HGPS cell (cell line): ENCODE measurements around the genes LTN1, CCT8, KRTAP13-3, KRTAP6-2 and TIAM1.

GRCh38 chr21:28674450-28675226 lies 210.5 kb downstream of the N6AMT1 start:
- RRBS, result no CpG with 5 or more reads among the region's 3 CpGs

DNA sequence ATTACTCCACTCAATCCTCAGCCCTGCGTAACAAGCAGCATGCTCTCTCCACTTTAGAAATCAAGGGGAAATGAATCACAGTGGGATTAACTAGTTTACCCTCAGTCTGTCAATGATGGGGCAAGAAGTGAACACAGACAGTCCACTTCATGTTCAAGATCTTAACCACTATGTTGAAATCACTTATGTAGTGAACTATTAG lies 57.8 kb downstream of the N6AMT1 start:
- RRBS, result no CpG with 5 or more reads among the region's 1 CpG

DNA sequence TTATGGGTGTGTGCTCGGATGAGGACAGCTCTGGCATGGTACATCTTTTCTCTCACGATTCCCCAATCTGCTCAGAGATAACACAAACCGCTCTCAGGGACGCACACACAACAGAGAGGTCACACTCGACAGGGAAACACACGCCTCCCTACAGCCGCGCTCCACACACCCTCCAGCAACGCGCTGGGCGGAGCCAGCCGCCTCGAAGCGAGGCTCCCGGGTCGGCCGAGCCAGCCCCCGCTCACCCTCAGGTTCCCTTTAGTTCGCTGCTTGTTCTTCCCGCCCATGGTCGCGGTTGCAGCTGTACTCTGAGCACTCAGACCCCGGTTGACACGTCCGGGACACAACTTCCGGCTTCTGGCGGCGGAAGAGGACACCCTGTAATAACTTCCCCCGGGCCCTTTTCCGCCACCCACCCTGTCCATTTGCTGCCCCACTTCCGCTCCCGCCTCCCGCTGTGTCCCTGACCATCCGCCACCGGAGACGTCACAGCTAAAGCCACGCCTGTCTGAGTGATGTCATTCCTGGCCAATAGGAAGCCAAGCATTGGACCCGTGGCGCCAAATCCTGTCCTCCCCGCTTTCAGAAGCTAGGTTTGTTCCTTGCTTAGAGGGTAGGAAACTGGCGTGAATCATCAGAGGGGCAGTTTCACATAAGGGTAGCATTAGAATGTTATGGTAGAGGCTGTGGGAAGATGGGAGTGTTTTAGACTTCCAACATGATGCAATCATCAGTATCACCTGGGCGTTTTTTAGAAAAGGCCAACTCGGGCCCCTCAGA lies at the start of gene LTN1:
Gene LTN1 (minus strand): TSS at position 359 of the 780 bp plus-strand sequence.
- RRBS, result 1% methylated on average over 16 of the region's 43 CpGs

- RRBS, result no CpG with 5 or more reads among the region's 4 CpGs
Observed at GRCh38 chr21:29018170-29018462, 1.0 kb downstream of the RWDD2B start.

DNA sequence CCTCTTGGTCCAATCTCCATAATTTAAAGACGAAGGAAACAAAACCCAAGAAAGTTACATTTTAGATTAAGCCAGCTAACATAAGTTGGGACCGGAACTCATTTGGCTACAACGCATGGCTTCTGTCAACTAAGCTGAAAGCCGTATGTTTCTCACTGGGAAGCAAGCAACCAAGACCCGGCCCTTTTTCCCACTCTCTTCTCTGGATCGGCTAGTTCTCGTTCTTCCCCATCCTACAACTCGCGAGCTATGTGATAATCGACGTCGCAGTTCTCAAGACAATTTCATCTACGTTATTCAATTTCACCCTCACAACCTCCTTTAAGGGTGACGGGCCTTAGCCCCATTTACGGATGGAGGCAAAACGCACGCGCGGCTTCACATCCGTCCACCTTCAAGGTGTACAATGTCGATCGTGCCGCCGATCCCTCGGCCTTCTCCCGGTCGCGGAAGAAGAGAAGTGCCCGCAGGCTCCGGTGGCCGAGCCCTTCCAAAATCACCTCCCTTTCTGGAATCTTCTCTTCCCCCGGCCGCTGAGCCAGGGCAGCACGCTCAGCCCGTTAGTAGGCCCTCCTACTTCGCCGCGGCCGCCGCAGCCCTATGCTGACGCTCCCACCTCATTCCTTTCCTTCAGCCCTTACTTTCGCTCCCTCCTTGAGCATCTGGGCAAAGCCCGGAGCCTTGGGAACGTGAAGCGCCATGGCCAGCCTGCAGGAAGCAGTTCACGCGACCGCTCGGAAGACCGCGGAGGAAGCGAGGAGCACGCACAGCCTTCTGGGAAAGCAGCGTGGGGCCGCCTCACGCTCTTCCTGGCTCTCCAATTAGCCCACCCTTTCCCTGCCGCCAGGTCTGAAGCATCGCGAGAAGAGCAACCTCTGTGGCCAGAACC lies at the start of gene CCT8:
Gene CCT8 (minus strand): TSS at position 759 of the 889 bp plus-strand sequence.
- RRBS, result 5% methylated on average over 3 of the region's 59 CpGs

DNA sequence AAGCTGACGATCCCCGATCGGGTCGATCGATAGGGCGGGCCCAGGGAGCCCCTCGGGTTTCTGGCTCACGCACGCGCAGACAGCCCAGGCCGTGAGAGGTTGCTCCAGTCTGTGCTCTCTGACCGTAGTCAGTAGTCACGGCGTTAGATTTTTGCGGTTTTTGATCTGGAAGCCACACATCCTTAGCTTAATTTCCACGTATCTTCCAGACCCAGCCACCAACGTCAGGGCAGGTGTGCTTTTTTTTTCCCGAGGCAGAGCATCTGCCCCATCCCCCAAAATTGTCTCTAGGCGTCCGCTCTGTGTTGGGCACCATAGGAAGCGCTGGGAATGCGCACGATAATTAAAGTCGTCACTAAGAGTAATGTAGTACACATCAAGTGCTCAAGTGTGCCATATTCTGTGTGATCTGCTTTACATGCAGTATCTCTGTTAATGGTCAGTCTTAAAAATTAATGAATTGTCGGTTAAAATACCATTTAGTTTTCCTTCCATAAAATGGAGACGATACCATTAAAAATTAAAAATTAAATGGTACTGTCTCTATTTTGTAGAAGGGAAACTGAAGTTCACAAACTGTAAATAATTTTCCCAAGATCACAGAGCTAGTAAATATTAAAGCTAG lies 443 bp upstream of the CCT8 start:
- RRBS, result no CpG with 5 or more reads among the region's 26 CpGs

DNA sequence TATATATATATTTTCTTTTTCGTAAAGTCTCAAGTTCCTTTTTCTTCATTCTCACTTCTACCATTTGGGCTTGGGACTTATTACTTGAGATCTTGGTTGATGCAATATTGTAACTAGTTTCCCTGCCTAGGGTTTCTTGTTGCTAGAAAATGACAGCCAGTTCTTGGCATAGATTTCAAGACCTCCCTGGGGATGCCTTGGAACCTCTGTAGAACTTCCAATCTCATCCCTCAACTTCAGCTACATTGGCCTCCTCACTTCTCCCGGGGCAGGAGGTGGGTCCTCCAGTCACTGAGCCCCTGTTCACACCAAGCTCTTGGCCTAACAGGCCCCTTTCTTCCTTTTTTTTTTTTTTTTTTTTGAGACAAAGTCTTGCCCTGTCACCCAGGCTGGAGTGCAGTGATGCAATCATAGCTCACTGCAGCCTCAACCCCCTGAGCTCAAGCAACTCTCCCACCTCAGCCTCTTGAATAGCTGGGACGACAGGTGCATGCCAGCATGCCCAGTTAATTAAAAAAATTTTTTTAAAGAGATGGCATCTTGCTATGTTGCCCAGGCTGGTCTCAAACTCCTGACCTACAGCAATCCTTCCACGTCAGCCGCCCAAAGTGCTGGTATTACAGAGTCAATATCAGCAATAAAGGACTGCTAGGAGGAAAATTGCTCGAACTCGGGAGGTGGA lies 33.0 kb downstream of the MAP3K7CL start:
- RRBS, result no CpG with 5 or more reads among the region's 7 CpGs

DNA sequence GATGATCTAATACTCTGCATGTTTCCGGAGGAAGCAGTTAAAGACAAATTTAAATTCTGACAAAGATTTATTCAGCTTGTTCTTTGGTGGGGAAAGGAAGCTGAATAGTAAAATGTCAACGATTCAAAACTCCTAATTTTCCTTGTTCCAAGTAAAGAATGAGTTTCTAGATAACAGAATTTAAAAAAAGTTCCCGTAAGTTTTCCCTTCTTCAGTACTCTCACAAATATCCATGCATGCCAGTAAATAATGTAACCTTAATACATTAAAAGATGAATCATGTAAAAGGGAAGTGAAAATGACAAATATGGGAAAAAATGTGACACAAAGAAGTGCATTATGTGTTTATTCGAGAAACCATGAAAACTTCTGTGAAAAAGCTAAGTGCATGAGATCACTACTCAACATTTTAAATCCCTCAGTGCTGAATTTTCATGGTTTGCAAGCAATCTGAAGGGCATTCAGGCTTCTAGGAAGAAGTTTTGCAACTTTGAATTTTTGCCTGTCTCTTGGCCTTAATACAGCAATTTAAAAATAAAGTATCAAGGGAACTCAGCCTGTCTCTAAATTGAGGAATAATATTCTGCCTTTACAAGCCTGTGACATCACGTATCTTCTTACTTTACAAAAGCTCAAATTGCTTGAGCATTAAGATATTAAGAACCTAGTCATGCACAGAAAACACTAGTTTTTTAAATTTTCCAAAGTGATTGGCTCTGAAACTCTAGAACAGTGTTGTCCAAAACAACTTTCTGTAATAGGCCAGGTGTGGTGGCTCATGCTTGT lies 78.2 kb downstream of the MAP3K7CL start:
- RRBS, result no CpG with 5 or more reads among the region's 5 CpGs

GRCh38 chr21:29219042-29219562 lies 79.6 kb upstream of the BACH1 start:
- RRBS, result no CpG with 5 or more reads among the region's 5 CpGs

DNA sequence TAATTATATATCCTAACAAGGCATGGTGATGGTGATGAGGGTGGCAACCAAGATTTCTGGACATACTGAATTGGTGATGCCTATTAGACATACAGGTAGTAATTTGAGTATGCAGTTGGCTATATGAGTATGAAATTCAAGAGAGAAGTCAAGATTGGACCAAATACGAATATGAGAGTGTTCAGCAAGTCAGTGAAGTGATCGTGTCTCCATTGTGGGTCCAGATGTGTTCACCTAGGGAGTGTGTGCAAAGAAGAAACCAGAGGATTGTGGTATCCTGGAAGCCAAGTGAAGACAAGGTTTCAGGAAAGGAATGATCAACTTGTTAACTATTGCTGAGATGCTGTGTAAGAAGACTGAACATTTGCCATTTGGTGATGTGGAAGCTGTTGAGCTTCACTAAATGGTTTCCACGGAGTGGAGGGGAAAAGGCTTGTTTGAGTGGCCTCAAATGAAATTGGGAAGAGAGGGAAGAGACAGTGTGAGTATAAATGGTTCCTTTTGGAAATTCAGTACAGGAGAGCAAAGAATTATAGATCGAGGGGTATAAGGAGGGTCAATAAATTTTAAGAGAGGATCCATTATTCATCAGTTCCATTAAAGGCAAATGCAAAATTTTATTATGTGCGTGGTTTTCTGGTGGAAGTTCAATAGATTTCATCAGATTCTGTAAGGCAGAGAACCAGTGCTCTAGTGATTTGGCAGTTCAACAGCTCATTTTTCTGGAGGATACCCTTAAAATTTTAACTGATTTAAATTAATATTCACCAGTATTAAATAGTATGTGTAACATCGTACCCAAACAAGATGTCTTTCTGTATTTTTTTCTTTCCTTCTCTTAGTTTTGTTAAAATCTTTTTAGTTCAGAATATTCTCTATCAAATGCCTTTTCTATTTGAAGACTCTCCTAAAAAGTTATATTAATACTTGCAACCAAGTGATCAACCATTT lies 11.9 kb downstream of the BACH1 start:
- RRBS, result no CpG with 5 or more reads among the region's 6 CpGs

DNA sequence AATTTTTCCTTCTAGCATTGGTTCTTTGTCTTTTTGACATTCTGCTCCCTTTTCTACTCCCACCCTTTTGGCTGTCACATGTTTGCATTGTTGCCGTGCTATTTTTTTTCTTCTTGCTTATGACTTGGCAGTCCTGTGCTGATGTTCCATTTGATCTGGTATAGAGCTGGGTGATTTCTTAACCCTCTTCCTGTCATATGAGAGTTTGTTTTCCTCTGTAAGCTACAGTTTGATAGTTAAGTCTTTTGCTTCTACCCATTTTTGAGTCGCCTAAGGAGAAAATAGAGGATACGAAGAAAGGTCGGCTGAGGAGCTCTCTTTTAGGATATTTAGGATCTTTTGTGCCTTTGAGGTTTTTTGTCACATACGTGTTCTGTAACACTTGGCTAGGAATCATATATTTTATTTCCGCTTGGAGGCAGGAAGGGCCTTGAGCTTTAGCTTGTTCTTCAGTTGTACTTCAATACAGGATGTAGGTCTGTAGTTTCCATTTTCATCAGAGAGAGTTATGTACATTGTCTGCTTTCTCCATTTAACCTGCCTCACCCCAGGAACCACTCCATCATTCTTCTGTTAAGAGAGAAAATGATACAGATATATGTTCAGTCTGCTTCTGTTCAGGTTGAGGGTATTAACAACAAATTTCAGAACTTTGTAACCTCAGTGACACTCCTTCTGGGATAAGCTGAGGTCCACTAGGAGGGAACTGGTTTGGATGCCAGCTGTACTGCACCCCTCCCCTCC lies 150.7 kb downstream of the BACH1 start:
- RRBS, result no CpG with 5 or more reads among the region's 6 CpGs

DNA sequence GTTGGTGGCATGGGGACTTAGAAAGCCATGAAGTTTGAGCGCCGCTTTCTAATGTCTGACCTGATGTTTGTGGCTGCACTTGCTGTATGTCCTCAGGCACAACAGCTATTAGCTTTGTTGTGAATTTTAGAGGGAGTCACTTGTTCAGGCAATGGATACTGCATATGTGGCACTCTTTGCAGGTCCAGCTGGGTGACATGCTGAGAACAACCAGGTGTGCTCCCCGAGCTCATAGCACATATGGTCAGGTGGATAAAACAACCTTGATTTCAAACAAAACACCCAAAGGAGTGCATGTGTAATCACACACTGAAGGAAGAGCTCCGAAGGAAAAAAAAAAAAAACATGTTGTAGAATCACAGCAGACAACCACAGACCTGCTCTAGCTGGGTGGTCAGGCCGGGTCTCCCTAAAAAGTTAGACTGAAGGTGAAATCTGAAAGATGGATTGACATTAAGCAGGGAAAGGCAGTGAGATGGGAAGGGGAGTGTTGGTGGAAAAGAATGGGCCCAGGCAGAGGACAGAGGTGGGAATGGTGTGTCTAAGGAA lies 178.7 kb downstream of the BACH1 start:
- RRBS, result no CpG with 5 or more reads among the region's 5 CpGs

- RRBS, result no CpG with 5 or more reads among the region's 6 CpGs
Observed at GRCh38 chr21:29650308-29650854, 289.4 kb downstream of the GRIK1 start.

DNA sequence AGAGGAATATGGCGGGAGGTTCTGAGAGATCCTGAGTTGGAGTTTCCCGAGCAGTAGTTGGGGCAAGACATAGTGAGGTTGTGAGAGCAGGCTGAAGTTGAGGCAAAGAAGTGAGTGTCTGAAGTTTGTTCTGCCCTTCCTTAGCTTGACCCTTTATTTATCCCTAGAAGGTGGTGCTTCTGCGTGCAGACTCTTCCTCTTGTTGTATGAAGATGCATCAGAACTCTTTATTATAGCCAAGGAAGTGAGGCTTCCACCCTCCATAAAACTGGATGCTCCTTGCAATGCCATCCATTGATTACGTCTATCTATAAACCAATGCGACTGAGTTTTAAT lies 182 bp downstream of the KRTAP26-1 start:
- RRBS, result no CpG with 5 or more reads among the region's 5 CpGs

DNA sequence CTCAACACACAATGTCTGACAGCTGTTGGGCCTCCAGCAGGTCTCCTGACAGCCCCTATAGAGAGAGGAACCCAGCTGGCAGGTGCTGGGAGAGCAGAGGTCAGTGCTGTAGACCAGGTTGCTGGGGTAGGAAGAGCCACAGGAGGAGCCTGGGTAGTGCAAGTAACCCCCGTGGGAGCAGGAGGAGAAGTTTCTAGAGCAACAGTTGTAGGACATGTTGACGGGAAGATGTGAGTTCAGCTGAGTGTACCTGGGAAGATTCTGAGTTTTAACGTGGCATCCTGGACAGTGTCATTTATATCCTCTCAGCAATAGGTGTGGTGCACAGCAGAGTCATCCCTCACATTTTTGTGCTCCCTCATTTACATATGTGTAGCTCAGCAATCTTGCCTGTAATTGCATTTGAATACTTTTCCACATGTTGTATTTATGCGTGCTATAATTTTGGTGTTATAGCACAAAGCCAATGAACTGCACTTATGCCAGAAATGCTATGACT lies at the start of gene KRTAP13-3:
Gene KRTAP13-3 (minus strand): TSS at position 230 of the 499 bp plus-strand sequence.
- RRBS, result no CpG with 5 or more reads among the region's 4 CpGs

DNA sequence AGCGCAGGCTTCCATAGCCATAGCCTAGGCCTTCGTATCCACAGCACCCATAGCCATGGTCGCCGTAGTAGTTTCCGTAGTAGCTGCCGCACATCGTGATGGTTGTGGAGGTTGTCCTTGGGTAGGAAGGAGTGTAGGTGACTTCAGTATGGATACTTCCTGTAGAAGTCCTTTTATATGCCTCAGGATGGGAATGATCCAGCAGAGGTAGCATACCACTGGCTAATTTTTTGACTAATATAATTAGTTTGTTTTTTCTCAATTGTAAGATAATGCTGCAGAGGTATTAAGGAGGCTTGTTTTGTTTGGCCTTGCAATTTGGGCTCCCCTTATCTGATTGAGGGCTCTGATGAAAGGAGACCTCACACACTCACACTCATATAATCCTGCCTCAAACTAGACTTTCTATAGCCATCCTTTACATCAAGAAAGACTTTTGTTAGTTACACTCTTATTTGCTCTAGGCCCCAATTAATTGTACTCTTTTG lies at the start of gene KRTAP6-2:
Gene KRTAP6-2 (minus strand): TSS at position 122 of the 488 bp plus-strand sequence.
- RRBS, result no CpG with 5 or more reads among the region's 7 CpGs

GRCh38 chr21:31110281-31111071 lies 72.2 kb upstream of the KRTAP19-8 start:
- RRBS, result no CpG with 5 or more reads among the region's 6 CpGs

GRCh38 chr21:31135530-31136012 lies 97.3 kb upstream of the KRTAP19-8 start:
- RRBS, result no CpG with 5 or more reads among the region's 11 CpGs

DNA sequence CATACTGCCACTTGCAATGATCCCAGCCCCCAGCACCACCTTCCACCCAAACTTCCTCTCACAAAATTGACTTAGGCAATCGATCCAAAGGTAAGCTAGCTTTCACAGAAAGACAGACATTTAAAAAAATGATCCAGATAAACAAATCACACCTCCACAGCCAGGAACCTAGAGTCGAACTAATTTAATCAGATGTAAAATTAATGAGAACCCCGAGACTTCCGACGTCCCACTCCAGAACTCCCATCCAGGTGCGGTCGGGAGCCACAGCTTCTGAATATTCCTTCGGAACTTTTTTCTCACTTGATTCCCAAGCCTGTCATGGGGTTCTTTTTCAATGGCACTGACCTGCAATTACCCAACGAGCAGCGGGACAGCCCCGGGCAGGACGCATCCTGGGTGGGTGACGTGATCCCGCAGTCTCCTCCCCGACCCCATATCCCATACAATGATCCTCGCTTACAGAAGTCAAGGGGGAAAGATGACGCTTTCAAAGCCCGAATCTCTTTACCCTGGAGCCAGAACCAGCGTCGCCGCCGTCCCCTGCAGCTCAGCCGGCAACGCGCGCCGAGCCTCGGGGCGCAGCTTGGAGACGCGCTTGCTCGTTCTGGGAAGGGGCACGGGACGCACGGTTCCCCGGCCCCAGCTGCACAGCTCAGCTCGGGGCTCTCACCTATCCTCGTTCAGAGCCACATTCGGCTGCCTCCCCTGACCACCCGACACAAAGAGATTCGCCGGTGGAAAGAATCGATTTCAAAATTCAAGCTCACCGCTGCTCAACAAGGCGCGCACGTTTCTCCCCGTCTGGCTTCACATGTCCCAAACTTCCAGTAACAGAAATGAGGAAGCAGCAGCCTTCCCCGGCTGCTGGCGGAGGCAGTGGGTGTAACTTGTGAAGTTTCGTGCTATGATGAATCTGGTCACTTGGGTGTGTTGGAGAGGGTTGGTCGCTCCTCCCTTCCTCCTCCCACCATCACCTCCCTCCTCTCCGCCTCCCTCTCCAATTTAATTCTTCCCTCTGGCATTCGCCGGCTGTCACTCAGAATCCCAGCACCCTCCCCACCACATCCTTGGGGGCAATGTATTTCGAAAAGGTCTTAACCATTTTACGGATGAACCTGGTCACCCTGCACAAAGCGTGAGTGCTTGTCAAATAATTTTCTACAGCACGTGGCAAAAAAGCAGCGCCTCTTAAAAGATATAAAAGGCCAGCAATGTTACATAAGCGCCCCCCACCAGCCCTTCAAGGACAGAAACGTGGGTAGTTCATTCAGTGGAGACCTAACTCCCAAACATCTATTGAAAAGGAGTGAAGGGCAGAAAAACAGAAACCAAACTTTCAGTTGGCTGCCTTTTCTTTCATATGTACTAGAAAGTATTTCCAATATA lies at the start of gene TIAM1:
Gene TIAM1 (minus strand): TSS at position 894 of the 1,389 bp plus-strand sequence.
- RRBS, result 1% methylated on average over 16 of the region's 62 CpGs

GRCh38 chr21:31530690-31531612 lies 128.5 kb upstream of the SOD1 start:
- RRBS, result no CpG with 5 or more reads among the region's 14 CpGs